Skin of body (tissue), 2 donors: ENCODE measurements around a stretch of chr9.

- RAMPAGE, long total RNA = no peak
Observed at GRCh38 chr9:12972858-12973048, 197.9 kb downstream of the LURAP1L start.

DNA sequence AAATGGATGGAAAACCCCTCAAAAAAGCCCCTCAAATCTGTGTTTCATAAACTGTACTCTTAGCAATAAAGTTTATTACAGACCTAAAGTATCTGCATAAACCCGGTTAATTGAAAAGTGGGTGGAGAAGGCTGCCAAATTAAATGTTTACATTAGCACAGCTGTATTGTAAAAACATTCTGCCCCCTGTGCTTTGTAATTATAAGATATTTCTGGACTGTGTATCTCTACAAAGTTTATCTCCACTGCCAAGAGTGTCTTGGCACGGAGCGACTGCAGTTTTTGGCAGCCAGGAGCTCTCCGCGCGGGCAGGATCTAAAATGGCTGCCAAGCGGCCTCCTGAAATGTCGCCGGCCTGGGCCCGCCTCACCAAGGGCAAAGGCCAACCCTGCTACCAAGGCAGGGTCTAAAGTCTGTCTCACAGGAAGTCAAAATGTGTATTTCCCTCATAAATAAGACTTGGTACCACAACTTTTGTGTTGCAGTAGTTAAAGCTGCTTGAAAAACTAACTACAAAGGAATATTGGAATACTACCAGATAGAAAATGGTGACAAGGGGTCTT, 110.6 kb downstream of the NFIB start:
- RAMPAGE, long total RNA = no peak

GRCh38 chr9:14270671-14271245, 43.2 kb downstream of the NFIB start:
- RAMPAGE, long total RNA = no peak

- RAMPAGE, long total RNA = no peak
Observed at GRCh38 chr9:14302485-14302917, 11.4 kb downstream of the NFIB start.

DNA sequence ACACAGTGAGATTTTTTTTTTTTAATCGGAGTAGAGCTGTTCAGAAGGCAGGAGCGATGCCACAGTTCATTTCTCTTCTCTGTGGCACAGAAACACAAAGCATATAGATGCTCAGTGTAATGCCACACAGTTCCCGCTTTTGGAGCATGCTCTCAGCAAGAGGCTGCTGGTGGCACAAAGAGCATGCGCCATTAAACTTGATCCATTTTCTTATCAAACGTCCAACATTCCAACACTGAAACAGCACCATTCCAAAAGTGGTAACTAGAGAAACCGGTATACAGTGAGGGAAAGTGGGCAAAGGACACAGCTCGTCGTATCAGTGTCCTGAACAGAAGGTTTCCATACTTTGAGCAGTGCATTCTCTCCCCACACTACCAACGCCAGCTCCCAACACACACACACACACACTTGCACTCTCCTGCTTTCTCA, 6.0 kb downstream of the NFIB start:
- RAMPAGE, long total RNA = no peak

GRCh38 chr9:14314855-14315881, 1.2 kb upstream of the NFIB start:
- RAMPAGE, long total RNA = no peak

DNA sequence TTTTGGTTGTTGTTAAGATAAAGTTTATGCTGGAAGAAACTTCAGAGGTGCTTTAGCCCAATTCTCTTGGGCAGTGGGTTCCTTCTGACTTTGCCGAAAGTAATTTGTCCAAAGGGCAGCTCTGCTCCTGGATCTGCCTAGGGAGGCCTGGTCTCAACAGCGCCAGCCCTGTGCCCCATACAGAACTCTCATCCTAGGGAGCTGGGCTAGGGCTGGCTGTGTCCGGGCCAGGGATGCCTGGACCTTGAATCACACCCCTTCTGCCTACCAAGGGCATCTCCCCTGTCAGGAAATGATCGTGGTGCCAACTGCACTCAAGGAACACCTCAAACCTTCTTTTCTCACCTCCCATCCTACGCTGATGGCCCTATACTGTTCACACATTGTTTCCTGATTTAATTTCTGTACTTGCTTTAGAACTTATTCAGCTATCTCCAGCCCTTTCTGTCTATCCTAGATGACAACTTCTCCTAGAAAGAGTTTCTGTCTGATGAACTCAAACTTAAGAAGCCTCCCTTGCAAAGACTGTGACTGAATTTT, 37.3 kb upstream of the NFIB start:
- RAMPAGE, long total RNA = no peak

GRCh38 chr9:14868751-14869211, 41.4 kb downstream of the FREM1 start:
- RAMPAGE, long total RNA = no peak

DNA sequence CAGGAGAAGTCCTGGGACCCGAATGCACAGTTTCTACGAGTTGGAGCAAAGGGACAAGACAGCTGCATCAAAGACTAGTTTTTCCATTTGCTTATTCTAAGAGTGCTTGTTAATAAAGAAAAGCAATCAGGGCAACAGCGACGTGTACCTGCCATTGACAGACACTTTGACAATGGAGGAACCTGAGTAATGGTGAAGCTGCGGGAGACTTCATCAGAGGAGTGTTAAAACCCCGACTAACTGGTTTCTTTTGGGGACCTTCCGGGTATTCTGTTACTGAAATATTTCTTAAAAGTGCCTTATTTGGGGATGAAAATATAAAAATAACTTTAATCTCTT, 651 bp downstream of the SNAPC3 start:
- RAMPAGE, long total RNA = no peak

- RAMPAGE, long total RNA = no peak
Observed at GRCh38 chr9:15423697-15424263, 1.1 kb downstream of the SNAPC3 start.

- RAMPAGE, long total RNA = no peak
Observed at GRCh38 chr9:15469759-15470435, 40.9 kb downstream of the PSIP1 start.

GRCh38 chr9:15511188-15511443, 346 bp upstream of the PSIP1 start:
- RAMPAGE, long total RNA = no peak

GRCh38 chr9:16138786-16139418, 586.1 kb downstream of the CCDC171 start:
- RAMPAGE, long total RNA = no peak

- RAMPAGE, long total RNA = no peak
Observed at GRCh38 chr9:16281871-16282135, 588.7 kb downstream of the BNC2 start.

GRCh38 chr9:16385919-16386507, 484.5 kb downstream of the BNC2 start:
- RAMPAGE, long total RNA = no peak

GRCh38 chr9:16417110-16417693, 453.3 kb downstream of the BNC2 start:
- RAMPAGE, long total RNA = no peak

- RAMPAGE, long total RNA = no peak
Observed at GRCh38 chr9:16726569-16727546, 143.6 kb downstream of the BNC2 start.

GRCh38 chr9:16869872-16870316, 576 bp downstream of the BNC2 start:
- RAMPAGE, long total RNA = no peak

- RAMPAGE, long total RNA = no peak
Observed at GRCh38 chr9:17557556-17558075, 21.2 kb upstream of the SH3GL2 start.

DNA sequence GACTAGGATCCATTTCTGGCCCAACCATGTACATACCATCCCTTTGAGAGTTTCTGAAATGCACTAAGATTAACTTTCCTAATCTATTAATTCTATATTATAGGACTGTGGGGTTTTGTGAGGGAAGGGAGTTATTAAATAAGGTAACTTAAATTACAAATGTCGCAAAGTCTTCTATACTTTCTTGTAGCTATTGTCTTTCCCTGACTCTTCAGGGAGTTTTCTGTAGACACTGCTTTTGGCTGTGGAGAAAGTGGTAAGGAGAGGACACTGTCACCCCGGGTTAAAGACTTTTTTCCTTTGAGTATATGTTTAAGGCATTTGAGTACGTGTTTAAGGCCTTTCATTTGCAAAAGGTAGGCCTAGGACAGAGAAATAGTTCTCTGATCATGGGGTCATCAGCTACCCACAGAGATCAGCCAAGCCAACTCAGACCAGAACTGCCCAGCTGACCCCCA, 90.9 kb upstream of the ADAMTSL1 start:
- RAMPAGE, long total RNA = no peak